HTR-8/SVneo (cell line): ENCODE measurements around a stretch of chr9.

- RRBS = no CpG with 5 or more reads among the region's 29 CpGs
These were observed 305.5 kb downstream of the RASEF start for GRCh38 chr9:82757166-82758163.

- RRBS = no CpG with 5 or more reads among the region's 7 CpGs
These were observed 62.6 kb downstream of the RASEF start for GRCh38 chr9:83000202-83000920.

GRCh38 chr9:83060393-83060976, 2.5 kb downstream of the RASEF start:
- RRBS = no CpG with 5 or more reads among the region's 4 CpGs

DNA sequence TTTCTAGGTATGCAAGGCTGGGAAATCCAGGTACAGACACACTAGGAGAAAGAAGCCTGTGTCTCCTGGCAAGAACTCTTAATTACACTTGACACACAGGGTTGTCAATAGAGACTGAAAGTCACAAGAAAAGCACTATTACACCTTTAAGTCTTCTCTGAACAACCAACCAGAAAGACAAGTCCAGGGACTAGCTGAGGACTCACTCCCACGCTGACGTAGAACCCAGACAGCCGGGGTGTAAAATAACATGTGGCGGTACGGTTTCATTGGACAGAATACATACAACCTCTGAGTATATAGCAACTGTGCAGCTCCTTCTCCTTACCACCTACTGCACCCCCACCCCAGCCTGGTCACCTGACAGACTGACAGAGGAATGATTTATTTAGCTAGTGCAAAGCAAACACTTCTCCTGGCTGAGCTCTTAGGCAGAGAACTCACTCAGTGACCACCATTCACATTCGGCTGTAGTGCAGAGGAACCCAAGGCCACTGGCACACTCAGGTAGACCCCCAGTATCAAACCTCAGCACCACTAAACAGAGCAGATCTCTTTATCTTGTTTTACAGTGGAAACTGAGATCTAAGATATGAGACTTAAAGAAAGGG, 103.5 kb upstream of the RASEF start:
- RRBS = no CpG with 5 or more reads among the region's 6 CpGs

DNA sequence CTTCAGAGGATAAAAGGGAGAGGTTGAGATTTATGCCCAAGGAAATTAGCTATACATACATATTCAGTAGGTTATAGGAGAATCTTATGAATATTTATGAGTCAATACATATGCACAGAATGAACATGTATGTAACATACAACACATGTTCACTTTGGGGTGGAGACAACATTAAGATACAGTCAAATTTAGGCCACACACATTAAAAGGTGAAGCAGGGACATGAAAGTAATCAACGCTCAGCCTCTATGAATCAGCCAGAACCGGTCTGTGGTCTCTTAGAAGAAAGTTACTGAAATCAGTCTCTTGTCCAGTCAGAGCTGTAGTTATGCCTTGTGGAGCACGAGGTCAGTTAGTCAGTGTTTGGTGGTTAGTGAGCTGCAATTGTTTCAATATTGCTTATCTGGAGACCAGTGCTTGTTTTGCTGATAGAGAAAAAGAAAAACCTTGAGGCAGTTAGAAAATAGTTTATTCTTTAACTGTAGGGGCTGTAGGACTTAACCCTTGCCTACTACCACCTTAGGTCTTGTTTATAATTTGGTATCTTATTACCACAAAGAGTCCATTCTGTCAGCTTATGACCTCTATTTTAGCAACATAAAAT, 157.8 kb upstream of the RASEF start:
- RRBS = no CpG with 5 or more reads among the region's 3 CpGs

GRCh38 chr9:83510875-83511452, 27.2 kb downstream of the FRMD3 start:
- RRBS = no CpG with 5 or more reads among the region's 4 CpGs

GRCh38 chr9:83620861-83621819, 1.8 kb upstream of the IDNK start:
- RRBS = no CpG with 5 or more reads among the region's 9 CpGs

DNA sequence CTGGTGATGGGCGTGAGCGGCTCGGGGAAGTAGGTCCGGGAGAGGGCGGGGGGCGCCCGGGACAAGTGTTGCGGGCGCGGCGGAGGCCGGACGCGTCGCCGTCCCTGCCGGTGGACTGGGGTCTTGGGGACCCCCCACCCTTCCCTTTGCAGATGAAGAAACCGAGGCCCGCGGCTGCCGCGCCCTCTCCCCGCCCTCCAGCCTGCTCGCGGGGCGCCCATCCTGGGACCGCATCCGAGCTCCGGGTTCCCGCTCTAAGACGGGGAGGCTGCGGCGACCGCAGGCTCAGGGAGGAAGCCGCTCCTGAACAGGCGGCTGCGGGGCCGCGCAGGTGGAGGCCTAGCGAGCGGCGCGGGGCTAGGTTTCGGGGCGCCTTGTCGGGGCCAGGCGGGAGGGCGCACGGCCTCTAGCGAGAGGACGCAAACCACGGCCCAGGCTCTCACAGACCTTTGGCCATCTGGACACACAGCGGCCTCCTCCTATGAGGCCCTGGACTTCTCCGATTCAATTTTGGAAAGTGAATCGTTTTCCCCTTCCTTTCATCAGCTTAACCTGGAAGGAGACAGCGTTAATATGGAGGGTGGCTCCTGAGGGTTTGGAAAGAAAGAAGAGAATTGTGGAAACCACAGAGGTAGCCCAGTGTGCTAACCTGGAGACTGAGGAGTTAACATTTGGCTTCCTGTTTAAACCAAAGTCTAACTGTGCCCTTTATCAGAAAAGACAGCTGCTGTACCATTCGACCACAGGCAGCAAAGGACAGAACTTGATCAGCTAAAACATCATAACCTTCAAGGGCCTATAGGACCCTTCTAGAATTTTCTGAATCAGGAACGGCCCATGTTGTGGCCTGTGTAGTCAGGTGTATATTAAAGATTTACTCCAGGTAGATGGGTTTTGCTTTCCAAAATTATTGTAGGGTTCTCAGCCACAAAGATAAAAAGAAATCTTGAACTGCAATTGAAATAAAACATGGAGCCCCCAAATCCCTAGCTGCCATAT, 549 bp downstream of the IDNK start:
- RRBS = under 1% methylated on average over 10 of the region's 58 CpGs

- RRBS = no CpG with 5 or more reads among the region's 7 CpGs
These were observed 37.3 kb downstream of the UBQLN1 start for GRCh38 chr9:83670377-83670975.

GRCh38 chr9:83706932-83707862, 561 bp downstream of the UBQLN1 start:
- RRBS = under 1% methylated on average over 21 of the region's 73 CpGs

GRCh38 chr9:84265891-84266550, 74.5 kb downstream of the SLC28A3 start:
- RRBS = no CpG with 5 or more reads among the region's 7 CpGs

GRCh38 chr9:85040536-85041302, 371.2 kb downstream of the NTRK2 start:
- RRBS = 52% methylated on average over 3 of the region's 16 CpGs

- RRBS = no CpG with 5 or more reads among the region's 4 CpGs
These were observed 25.3 kb downstream of the AGTPBP1 start for GRCh38 chr9:85716357-85716963.

- RRBS = 4% methylated on average over 2 of the region's 7 CpGs
These were observed 548 bp upstream of the AGTPBP1 start for GRCh38 chr9:85742390-85742614.

DNA sequence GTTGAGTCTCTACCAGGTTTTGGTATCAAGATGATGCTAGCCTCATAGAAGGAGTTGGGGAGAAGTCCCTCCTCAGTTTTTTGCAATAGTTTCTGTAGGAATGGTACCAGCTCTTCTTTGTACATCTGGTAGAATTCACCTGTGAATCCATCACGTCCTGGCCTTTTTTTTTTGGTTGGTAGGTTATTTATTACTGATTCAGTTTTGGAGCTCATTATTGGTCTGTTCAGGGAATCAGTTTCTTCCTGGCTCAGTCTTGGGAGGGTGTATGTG, 59.4 kb downstream of the NAA35 start:
- RRBS = no CpG with 5 or more reads among the region's 1 CpG

DNA sequence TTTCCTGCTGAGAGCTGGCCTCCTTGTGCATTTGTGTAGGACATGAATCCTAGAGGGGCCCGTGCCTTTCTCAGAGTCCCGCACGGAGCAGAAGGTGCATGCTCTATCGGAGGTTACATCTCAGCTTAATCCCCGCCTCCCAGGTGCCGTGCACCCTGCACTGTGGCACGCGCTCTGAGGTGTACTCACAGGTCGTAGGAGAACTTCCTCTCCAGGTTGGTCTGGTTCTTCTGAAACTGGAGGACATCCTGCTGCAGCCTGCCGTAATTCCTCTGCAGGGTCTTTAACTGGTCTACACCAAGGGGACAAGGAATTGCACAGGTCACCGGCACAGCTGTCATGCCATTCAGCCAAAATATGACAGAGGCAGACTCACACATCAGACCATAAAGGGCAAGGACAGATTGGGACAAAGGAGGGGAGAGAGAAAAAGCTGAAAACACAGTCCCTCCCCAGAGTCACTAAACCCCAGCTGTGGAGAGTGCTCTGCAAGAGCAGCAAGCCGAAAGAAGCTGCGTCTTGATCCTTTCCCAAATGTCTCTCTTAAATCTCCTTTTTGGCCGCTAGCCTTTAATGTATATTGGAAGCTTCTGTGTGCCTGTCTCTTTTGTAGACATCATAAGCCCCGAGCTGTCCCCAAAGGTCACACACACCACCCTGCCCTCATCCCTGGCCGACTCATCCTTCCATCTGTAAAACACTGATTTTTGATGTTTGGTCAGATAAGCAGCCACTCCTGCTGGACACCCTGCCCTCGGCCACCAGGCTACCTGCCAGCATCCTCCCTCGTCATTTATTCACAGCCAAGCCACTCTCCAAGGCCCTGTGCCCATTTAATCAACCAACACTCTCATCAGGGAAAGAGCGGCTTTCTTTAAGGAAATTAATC, 52.8 kb downstream of the GOLM1 start:
- RRBS = no CpG with 5 or more reads among the region's 19 CpGs

- RRBS = no CpG with 5 or more reads among the region's 9 CpGs
These were observed 28.0 kb upstream of the GOLM1 start for GRCh38 chr9:86127278-86127923.

DNA sequence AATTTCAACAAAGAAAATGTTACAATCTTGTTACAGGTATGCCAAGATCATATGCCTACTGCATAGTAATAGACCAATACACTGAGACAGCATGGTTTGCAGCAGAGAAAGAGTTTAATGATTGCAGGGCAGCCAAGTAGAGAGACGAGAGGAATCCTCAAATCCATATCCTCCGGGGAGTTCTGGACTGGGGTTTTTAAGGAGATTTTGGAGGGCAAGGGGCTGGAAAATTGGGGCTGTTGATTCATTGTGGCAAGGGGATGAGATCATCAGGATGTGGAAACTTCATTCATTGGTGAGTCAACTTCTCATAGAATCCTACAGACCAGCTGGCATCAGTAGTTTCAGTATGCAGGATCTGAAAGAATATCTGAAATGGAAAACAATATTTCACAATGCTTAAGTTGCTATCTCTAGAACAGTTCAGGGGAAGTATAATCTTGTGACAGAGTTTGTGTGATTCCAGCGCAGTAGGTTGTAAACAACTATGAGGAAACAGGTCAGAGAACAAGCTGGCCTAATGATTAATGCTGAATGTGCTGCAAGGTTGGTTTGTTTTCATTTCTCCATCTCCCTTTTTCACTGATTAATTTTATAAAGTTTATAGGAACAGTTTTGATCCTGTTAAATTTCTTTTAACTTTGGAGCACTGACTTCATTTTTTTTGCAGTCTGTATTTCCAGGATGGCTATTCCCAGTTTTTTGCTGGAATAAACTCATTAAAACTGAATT, 14.9 kb upstream of the TUT7 start:
- RRBS = no CpG with 5 or more reads among the region's 3 CpGs

DNA sequence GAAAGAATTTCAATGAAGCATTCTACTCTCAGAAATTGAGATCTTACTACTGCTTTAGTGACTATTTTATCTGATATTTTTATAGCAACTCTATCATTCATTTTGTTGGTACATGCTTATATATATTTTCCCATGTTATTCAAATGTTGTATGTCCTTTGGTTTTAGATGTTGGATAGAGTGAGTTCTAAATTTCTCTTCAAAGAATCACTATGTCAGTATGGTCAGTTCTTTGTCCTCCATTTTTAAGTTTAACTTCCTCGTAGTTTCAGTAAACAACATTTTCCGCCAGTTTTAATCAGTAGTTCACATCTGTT, 82.1 kb upstream of the TUT7 start:
- RRBS = no CpG with 5 or more reads among the region's 2 CpGs